Endodermal cell (in vitro differentiated cells): ENCODE measurements around the gene ZNF639.

GRCh38 chr3:173584398-173585062 is 187.0 kb downstream of the NLGN1 start:
- PRO-cap, result no peak

GRCh38 chr3:174858131-174858720 is 908 bp upstream of the NAALADL2 start:
- PRO-cap, result no peak

DNA sequence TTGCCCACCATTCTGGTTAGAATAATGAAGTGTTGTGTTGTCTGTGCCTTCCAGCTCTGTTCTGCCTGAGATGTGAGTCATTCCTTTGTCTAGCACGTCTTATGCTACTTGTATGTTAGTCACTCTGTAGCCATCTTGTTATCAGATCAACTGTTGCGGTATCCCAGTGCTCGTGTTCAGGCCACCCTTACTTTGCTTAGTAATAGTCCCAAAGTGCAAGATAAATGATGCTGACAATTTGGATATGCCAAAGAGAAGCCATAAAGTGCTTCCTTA is 527.5 kb downstream of the NAALADL2 start:
- PRO-cap, result no peak

GRCh38 chr3:176362401-176362917 is 834.8 kb downstream of the TBL1XR1 start:
- PRO-cap, result bidirectional peak, plus-strand start at chr3:176362722, minus-strand start at chr3:176362563

DNA sequence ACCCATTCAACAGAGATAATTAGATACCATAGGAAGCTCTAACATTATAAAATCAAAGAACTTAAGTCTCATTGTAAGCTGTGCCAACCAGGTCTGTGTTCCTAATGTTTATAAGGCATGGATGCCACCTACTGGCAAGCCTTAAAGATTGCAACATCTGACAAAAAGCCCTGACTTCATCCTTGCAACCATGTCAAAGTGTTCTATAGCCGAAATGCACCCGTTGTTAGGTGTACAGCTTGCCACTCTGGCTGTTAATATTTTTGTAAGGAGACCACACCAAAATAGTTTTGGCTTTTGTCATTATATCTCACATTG is 258.3 kb downstream of the TBL1XR1 start:
- PRO-cap, result no peak

DNA sequence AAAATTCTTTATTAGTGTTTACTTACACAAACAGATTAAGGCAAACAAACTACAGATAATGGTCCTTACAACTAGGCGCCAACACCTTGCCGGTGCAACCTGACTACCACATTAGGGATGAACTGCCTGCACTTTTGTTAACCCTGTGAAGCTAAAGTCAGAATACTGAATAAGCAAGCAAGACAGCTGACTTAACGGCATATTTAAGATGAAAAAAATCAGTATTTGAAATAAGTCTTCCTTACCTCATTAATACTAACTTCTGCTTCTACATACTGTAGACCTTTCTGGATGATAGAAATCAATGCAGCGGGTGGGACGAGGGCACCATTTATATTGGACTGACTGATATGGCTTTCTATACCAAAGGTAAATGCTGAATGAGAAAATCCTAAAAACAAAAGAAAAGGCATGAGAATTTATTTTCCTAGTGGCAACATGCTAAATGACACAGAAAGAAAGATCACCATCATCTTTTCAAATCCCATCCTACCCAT is 143.7 kb downstream of the TBL1XR1 start:
- PRO-cap, result no peak

DNA sequence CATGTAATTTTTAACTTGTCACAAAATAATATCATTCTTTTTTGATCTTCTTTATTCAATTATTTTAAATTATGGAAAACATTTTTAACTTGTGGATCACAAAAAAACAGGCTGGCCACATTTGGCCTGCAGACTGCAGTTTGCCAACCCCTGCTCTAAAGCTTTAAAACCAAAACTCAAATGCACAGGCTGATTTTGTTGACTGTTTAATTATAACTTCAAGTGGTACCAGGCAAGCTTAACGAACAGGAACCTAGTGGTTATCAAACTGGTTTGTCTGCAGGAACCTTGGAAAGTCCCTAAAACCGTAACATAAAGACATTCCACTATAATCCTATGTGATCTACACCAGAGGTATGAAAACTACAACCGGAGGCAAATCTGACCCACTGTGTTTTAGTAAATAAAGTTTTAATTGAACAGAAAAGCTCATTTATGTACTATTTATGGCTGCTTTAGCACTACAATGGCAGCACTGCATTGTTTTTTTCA is 52.4 kb downstream of the TBL1XR1 start:
- PRO-cap, result no peak

DNA sequence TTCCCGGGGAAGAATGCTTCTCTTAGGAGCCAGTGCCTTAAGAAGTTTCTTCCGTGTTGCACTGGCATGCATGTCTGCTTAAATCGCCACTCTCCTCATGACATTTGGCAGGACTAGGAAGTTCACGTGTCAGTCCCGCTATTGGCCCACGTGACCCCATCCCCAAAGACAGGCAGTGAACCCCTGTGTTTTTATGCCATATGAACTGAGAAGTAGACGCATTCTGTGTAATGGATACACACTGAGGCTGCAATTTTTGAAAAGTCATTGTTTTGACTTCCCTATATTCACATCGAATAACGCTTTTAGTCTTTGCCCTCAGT is 125.6 kb upstream of the TBL1XR1 start:
- PRO-cap, result no peak

- PRO-cap, result no peak
Measured at GRCh38 chr3:177361566-177362014, 164.3 kb upstream of the TBL1XR1 start.

- PRO-cap, result unidirectional peak, plus-strand start at chr3:177394334
Measured at GRCh38 chr3:177394215-177394632, 196.9 kb upstream of the TBL1XR1 start.

DNA sequence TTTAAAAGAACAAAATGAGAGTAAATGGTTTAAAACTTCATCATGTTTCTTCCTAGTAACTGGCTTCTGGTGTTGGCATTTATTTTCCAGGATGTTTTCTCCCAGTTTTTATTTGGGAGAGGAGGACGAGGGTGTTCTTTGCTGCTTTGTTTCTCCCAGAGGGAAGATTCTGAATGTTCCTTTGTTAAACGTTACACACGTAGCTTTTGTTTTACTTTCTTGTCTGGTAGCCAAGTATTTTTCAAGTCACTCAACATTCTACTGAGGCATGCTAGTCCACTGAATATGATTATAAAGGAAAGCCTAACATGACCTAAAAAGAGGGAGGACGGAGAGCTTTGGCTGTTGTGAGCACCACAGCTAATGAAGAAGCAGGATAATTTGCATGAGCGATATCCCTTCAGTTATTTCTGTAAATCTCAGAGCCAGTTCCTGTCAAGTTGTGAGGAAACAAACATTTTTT is 422.1 kb upstream of the TBL1XR1 start:
- PRO-cap, result no peak

DNA sequence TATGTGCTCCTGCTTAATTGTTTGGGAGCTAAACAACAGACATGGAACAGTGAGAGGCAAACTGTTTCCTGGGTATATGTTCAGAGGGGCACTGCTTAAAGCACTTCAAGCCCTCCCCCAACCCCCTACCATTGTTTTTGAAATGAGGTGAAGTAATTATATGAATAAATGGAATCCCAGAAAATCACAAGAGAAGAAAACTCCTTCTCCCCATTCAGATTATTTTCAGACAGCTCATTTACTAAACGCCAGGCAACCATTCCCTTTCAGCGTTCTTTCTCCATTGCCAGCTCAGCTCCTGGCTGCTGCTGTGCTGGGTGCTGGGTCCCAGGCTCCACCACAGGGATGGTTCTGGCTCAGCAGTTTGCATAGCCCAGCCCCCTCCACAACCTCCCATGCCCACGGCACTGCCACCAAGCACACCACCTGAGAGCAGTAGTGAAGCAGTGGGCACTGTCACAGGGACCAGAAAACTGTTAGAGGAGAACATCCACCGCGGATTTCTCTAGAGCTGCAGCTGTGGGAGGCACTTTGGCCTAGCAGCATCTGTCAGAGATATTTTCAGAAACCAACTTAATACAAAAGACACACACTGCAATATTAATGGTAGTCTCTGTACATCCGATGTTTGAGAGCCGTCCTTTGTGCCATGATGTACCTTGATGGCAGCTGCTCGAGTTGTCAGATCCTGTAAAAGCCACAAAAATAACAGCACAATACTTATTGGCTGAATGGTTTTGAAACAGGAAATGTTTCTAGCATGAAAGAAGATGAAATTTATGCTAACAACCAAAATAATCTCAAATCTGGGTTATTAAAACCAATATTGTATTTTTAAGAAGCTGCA is 445.2 kb upstream of the TBL1XR1 start:
- PRO-cap, result no peak

DNA sequence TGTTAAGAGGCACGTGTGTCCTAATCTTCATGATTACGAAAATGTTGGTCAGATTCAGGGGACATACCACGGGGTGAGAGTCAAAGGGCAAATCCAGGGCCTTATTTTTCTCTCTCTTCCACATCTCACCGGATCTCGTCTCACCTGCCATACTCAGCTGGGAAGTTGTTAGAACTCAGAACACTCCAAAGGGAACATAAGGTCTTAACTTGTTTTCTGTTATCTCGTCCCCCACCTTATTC is 475.3 kb upstream of the TBL1XR1 start:
- PRO-cap, result no peak

GRCh38 chr3:177676612-177677304 is 479.5 kb upstream of the TBL1XR1 start:
- PRO-cap, result no peak

DNA sequence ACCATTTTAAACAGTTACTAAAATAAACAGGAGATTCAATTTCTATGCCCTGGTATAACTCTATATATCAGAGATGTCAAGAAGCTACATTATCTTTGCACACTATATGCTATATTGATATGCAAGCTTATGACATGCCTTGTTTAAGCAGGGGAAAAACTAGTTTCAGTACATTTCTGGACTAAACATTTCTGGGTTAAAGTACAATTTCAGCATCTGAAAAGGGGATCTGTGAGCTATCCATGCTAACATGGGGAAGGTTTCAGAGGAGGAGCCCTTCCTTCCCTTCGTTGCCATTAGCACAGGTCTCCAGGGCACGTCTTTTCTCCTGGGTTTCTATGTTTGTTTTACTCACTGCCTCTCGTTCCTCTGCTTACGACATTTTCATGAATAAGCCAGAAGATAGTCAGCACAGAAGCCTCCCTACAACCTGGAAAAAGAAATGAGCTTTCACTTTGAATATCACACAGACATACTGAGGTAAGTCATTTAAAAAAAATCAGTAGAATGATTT is 117.3 kb upstream of the KCNMB2 start:
- PRO-cap, result no peak

DNA sequence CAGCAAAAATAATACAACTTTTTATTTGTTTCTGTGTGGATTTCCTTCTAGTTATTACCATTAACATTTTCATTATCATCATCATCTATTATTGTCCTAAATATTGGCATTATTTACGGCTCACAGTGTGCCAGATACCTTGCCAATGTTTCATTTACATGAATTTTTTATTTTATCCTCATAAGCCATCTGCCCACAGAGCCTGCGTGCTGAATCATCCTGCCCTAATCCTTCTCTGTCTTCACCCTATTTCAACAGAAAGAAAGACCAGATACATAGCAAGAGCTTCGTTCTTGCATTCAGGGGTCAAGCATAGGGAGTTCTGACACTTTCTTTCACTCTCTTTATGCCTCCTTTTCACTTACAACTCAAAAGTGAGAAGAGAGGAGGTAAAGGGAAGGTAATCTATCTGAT is 82.0 kb downstream of the KCNMB2 start:
- PRO-cap, result no peak

DNA sequence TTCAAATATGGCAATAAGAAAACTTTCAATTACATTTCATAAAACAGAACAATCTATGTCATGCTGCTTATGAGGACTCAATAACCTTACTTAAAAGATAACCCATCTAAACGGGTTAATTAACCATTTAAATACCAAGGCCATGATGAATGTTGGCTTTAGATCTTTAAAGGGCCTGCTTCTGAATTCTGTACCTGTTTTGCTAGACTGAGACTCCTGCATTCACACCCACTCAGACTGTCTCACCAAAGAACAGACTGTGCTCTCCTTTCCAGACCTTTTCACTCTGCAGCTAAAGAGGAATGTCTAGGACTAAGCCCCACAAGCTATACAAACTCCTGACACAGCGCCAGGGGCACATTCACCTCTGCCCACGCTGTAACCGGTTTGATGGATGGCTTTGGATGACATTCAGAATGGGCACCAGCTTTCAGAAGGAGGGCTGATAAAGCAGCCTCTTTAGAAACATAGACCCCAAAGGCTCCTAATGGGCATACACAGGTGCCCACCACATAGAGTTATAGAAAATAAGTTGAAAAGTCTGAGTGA is 200.0 kb downstream of the KCNMB2 start:
- PRO-cap, result no peak

DNA sequence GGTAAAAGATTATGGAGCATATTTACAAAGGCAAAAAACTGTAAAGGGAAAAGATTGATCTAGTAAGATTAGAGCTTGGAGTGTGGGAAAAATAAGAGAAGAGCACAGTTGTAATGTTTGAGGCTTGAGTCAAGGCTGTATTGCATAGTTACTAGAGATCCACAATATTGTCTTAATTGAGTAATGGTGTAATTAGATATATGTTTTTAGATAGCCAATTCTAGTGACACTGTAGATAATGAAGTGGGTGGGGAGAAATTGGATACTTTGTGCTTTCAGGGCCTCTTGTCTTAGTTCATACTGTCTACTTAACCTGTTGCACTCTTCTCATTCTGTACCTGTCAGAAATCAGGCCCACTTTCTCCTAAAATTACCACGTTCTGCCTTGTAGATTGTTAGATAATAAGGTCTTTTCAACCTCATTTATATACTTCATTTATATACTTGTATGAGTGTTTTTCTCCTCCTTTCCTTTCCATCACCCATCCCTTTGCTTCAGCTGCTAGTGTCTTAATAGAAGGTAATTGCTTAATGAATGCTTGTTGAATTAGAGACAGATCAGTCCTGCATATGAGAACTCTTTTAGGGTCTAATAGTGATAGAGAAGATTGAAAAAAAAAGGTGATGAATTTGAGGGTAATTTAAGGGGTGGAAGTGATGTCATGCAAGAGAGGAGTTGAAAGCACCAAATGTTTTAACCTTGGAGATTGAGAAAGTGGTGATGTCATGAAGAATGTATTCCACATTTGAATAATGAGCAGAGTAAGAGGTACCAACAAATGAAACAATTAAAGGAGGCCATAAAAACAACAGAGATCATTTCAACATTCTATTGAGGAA is 32.0 kb downstream of the PIK3CA start:
- PRO-cap, result no peak

DNA sequence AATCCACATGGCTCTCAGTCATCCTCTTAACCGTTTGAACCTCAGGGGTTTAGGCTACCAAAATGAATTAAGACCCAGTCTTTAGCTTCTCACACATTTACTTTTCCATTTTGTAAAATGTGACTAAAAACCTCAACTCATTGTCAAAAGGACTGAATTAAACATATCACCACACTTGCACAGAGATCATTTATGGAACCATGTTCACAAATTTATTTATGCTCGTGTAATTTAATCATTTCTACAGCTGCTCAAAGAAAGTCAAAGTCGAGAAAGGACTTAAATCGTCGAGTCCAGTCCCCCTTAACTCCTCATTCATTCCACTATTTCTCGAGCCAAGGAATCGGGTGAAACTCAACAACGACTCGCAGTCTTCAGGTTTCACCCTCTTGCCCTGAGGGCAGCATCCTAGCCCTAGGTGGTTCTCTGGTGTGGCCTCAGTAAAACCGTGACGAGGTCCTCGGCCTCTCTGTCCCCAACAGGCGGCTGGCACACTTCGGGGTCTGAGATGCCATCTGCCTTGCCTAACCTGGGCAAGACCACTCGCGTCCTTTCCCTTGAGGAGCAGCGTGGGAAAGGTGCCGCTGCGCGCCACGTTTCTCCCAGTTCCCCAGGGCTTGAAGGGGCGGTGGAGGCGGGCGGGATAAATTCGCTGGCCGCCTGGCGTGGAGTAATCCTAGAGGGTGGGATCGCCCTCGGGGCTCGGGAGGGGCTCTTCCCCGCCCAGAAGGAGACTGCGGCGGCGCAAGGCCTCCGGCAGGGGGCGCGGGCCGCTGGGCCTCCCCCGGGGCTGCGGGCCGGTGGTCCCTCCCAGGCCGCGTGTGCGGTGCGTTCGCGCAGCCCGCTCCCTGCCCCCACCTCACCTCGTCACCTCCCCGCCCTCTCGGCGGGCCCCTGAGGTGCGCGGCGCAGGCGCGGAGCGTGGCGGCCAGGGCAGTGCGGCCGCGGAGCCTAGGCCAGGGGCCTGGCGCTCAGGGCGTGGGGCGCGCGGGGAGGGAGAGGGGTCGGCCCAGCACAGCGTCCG is at the start of gene ZNF639:
Gene ZNF639 (plus strand): TSS at position 897 of the 1,024 bp plus-strand sequence.
- PRO-cap, result bidirectional peak, plus-strand start at position 897 of the sequence, minus-strand start at position 690 of the sequence

- PRO-cap, result no peak
Measured at GRCh38 chr3:179335205-179335801, 12.2 kb upstream of the MFN1 start.